Metastatic Breast Carcinoma in the Brain (tissue), 10 donors: ENCODE measurements around the genes NPFFR1, PRF1 and ADAMTS14.

- PRO-cap, 10 experiments, result no peak in any of the 10 experiments
Measured at GRCh38 chr10:69072718-69073475, 15.0 kb upstream of the SRGN start.

- PRO-cap, 10 experiments, result no peak in any of the 10 experiments
Measured at GRCh38 chr10:69100369-69101065, 12.6 kb downstream of the SRGN start.

DNA sequence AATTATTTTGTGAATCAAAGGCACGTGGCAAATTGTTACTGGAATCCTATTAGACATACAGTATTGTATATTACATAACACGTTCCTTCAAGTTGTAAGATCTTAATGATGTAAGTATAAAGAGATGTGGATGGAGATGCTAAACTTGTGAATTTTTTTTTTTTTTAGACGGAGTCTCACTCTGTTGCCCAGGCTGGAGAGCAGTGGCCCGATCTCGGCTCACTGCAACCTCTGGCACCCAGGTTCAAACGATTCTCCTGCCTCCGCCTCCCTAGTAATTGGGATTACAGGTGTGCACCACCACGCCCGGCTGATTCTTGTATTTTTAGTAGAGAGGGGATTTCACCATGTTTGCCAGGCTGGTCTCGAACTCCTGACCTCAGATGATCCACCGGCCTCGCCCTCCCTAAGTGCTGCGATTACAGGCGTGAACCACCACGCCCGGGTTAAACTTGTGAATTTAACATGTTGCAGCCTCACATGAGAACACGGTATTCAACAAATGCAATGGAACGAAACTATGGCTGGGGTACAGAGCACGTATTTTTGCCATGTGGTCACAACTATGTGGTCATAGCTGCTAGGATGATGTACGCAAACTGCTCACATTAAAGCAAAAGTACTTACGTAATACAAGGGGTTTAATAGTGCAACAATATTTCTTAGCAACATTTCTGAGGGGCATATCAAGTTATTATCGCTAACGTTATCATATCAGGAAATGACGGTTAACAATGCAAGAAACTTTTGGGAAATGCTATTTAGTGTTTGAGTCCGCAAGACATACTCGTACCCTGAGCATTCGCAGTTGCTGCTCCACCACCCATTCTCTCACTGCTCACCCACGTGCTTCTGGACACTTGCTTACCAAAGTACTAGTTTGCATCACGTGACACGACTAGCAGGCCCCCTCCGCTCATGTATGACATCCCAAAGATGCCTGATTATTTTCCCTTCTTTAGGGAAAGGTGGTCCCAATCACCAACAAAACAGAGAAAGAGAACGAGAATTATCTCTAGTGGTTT, 645 bp upstream of the SUPV3L1 start:
- PRO-cap, 10 experiments, result peak in 10 of 10 experiments; most common minus-strand start position 844 of the sequence (in 7)

- PRO-cap, 10 experiments, result no peak in any of the 10 experiments
Measured at GRCh38 chr10:69338803-69339666, 20.4 kb downstream of the HK1 start.

DNA sequence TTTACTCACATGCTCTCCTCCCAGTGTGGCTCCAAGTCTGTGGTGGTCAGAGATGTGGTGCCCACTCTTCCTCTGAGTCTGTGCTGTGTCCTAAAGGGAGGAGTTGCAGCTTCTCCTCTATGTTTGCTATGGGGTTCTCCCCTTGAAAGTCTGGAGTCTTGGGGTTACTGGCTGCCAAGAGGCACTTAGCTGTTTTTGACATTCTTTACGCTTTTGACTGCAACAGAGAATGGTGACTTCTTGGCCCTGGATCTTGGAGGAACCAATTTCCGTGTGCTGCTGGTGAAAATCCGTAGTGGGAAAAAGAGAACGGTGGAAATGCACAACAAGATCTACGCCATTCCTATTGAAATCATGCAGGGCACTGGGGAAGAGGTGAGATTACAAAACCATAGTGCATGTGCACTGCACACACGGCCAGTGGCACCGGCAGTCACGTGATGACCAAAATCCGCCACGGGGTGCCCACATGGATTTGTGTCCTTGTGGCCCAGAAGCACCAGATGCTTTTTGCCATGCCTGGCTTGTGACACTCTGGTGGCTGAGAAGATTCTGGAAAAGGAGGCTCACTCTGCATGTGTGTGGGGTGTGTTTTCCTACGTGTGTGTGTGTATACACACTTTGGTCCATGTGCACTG, 32.5 kb downstream of the TACR2 start:
- PRO-cap, 10 experiments, result no peak in any of the 10 experiments

DNA sequence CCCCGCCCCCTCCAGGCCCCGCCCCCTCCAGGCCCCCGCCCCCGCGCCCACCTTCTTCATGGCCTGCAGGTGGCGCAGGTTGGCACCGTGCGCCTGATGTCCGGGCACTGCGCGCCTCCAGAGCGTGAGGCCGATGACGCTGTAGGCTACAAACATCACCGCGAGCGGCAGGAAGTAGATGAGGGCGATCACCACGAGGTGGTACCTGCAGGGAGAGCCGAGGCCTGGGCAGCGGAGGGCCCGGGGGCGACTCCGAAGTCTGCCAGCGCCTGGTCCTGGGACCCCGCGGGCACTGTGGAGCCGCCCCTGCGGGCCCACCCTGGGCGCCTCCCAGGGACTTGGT, 7.9 kb downstream of the TACR2 start:
- PRO-cap, 10 experiments, result peak in 9 of 10 experiments; most common plus-strand start position 68 of the sequence (in 3)

- PRO-cap, 10 experiments, result peak in 2 of 10 experiments; most common plus-strand start chr10:69481575 (in 2); most common minus-strand start chr10:69481434 (in 2)
Measured at GRCh38 chr10:69481274-69481770, 30.1 kb downstream of the TSPAN15 start.

DNA sequence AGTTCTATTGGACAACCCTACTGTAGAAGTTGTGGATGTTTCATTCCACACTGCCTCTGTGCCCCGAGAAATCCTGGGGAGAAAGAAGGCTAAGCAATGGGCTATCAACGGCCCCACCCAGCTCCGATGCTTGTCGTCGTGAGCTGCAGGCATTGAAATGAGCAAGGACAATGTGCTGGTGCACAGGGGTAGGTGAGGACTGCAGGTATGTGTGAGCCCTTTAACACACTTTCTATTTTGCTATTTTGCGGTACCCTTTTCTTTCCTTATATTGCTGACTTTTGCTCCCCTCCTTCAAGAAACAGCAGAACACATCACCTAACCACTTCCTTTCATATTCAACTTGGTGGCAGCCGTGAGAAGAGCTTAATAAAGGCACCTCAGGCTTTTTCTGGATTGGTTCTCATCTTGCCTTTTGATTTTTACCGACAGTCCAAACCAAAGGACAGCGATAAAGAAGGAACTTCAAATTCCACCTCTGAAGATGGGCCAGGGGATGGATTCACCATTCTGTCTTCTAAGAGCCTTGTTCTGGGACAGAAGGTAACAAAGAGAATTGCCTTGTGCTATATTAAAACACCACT, 39.2 kb downstream of the AIFM2 start:
- PRO-cap, 10 experiments, result peak in 1 of 10 experiments; most common minus-strand start position 163 of the sequence (in 1)

DNA sequence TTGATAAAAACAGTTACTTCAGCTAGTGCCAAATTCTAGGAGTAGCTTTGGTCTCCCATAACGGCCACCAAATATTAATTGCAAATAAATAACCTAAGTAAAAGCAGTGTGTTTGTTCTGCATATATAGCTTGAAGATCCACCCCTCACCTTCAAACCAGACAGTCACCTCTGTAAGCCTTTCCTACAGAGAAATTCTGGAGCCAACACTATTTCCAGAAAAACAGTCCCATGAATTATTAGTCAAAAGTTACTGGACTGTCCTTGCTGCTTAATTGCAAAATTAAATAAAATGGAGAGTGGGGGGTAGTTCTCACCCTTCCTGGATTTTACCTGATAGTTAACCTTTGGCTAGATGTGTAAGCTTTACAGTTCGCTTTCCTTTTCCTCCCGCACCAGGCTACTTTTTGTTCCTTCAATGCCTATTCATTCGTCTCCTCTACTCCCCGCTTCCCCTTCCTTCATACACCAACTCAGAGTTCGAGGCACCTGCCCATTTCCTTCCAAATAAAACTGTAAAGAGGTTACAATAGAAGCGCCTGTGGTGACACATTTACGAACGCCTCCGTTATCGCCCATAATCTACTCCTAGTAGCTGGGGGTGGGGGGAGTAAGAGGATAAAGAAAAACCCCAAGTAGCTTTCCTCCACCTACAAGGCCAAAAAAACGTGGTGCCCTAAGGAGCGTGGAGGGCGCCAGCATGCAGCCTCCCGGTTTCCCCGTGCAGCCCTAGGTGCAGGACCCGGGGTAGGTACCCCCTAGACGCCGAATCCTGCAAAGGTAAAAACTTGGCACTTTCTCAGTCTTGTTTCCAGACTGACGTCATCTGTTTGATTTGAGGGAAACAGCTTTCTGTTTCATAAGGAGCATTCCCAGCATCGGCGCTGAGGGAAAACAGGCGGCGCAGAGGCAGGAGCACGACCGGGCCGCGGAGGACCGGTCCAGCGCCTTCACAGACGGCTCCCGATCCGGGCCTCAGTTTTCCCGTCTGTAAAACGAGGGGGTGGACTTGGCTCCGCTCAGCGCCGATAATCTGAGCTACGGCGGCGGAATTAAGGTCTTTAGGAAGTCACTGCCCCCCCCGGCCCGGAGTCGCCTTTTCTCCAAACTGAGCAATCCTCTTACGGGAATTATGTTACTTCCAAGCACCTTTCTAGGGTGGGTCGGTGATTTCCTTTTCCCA, 1.1 kb downstream of the PPA1 start:
- PRO-cap, 10 experiments, result peak in 10 of 10 experiments; most common plus-strand start position 886 of the sequence (in 10); most common minus-strand start position 775 of the sequence (in 4)

DNA sequence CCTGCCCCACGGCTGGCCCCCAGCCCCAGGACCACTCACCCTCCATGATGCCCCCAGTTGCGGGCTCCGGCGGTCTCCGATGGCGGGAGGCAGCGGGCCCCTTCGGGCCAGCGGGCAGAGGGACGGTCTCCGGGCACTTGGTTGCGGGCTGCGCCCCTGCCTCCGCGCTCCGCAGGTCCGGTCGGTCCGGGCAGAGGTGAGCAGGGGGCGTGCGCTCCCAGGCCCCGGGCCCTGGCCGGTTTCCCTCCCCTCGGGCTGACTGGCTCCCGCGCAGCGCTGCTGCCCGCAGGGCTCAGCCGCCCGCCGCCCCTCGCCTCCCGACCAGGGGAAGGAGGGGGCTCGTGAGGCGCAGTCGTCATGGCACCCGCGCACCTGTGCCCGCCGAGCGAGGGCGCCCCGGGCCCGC, at the start of gene NPFFR1:
NPFFR1 (minus strand) TSS at position 374 of the 406 bp plus-strand sequence.
- PRO-cap, 10 experiments, result no peak in any of the 10 experiments

DNA sequence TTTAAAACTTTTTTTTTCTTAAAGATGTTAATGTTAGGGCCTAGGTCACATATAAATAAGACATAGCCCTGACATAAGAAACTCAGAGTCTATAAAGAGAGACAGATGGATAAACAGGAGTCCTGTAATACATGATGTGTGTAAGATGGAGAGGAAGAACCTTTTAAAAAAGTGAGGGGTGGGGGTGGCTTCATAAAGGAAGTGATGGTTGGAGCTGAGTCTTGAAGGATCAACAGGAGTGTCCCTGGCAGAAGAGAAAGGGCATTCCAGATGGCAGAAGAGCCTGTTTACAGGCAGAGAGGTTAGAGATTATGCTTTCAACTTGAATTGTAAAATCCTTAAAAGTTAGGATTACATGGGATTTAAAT, 15.5 kb downstream of the EIF4EBP2 start:
- PRO-cap, 10 experiments, result no peak in any of the 10 experiments

DNA sequence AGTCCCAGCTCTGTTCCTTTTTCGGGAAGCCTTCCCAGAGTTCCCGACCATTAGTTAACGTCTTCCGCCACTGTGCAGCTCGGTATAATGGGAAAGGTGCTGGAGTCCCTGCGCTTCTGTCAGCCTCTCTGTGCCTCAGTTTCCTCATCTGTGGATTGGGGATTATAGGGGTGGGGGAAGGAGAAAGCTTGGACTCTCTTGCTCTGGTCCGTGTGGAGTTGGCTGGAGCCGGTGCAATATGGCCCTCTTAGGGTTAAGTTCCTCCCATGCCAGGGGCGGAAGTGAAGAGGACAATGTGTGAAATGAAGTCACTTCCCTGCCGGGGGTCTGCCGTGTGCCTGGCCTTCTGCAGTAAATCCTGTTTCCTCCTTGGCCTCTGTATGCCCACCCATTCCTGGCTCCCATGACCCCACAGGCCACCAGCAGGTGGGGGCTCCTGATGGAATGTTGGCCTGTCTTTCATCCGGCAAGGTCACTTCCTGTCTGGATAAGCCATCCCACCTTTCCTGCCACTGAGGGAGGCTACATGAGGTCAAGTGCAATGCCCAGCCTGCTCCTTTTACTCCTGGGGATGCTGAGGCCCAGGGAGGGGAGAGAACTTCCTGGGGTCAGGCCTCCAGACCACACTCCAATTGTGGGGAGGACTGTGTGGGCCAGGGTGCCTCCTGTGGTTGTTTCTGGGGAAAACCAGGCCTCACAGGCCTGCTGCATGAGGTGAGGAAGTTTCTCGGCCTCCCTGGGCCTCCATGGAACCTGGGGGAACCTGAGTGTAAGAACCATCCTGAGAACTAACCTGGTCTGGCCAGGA, 22.2 kb downstream of the PALD1 start:
- PRO-cap, 10 experiments, result no peak in any of the 10 experiments

GRCh38 chr10:70529754-70530355, 51.3 kb downstream of the PALD1 start:
- PRO-cap, 10 experiments, result no peak in any of the 10 experiments

DNA sequence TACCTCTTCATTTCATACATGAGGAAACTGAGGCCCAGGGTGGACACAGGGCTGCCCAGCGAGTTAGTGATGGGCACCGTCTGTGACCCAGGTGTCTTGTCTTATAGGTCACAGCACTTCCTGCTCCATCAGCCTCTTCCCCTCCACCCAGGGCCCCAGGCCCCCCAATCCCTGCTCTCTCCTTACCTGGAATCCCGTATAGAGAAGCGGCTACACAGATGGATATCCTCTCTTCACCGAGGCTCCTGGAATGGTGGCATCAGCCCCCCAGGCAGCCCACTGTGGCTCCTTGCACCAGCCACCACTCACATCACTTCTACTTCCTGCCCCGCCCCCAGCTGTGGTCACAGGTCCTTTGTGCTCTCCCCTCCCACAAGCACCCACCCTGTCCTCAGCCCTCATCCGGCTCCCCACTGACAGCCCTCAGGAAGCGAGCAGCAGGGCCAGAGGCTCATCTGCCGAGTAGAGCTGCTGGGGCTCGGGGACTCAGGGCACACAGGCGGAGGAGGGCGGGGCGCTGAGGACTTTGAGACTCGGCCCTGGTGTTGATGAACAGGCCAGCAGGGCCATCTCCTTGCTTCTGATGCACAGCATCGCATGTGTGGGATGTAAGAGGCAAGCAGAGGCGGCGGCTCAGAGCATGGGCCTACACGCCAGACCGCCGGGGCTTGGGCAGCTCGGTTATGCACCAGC, at the start of gene PRF1:
PRF1 (minus strand) TSS at position 283 of the 693 bp plus-strand sequence.
- PRO-cap, 10 experiments, result peak in 2 of 10 experiments; most common plus-strand start position 426 of the sequence (in 1); most common minus-strand start position 283 of the sequence (in 1)

DNA sequence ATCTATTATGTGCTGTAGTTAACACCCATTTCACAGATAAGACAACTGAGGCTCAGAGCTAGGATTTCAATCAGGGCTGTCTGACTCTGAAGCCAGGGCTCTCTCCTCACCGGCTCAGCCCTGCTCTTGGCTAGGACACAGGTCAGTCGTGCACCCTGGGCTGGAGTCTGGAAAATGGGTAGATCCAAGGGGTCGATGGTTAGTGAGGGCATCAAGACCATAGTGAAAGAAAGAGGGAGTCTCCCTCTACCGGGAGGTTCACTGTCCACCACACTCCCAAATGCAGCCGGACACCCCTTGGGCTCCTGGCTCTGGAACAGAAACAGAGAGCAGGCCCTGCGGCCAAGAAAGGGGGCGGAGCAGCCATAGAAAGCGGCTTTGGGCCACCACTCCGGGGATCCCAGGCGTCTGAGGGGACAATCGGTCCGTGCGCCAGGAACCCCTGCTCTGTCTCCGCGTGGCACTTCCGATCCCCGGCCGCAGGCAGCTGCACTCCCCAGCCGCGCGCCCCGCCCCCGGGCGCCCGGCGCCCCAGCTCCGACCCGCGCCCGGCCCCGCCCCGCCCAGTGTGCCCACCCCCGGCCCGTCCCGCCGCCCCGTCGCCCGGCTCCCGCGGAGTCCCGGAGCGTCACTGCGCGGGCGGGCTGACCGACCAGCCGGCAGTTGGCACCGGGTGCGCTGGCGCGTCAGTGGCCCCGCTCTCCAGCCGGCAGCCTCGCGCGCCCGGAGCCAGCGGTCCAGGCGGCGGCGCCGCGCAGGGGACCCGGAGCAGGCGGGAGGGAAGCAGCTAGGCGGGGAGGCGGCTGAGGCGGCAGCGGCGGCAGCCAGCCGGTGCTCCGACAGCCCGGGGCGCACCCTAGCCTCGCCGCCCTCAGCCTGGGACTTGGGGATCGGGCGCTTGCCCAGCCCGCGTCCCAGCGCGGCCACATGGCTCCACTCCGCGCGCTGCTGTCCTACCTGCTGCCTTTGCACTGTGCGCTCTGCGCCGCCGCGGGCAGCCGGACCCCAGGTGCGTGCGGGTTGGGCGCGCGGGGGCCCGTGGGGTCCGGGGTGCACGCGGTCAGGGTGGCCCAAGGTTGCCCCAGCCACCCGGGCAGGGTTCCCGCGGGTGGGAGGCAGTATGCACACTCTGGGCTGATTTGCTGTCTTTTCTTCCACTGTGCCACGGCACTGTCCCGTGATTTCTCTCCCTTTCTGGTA, at the start of gene ADAMTS14:
ADAMTS14 (plus strand) TSS at position 631 of the 1,200 bp plus-strand sequence.
- PRO-cap, 10 experiments, result peak in 4 of 10 experiments; most common plus-strand start position 705 of the sequence (in 2); most common minus-strand start position 489 of the sequence (in 3)

GRCh38 chr10:70830028-70830765, 14.4 kb downstream of the SGPL1 start:
- PRO-cap, 10 experiments, result no peak in any of the 10 experiments

GRCh38 chr10:71068677-71069210, 143.6 kb upstream of the UNC5B start:
- PRO-cap, 10 experiments, result no peak in any of the 10 experiments

GRCh38 chr10:71211894-71212101, 572 bp upstream of the UNC5B start:
- PRO-cap, 10 experiments, result no peak in any of the 10 experiments

DNA sequence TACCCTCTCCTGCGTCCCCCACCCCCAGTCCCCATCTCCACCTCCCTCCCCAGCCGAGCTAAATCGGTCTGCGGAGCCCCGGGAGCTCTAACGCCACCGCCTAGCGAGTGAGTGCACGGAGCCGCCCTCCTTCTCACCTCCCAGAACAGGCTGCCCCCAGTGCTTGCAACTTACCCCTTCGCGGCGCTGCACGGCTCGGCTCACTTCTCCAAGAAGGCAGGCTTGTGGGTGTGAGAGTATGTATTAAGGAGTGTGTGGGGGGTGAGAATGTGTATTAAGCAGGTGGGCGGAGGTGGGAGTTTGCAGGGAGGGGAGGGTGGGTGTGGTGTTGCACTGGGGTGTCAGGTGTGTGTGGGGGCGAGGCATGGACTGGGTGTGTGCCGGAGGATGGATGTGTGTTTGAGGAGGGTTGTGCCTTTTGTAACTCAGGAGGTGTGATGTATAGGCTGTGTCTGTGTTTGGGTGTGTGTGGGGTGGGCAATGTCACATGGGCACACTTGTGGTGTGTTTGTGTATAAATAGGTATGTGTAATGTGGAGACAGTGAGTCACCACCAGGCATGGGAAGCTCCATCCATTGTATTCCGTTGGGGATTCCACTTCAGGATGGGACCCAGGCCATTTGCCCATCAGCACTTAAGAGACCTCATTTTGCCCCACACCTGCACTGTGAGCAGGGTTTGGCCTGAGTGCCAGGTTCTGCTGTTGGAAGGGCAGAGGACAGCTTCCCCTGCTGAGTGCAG, 5.6 kb downstream of the UNC5B start:
- PRO-cap, 10 experiments, result peak in 2 of 10 experiments; most common plus-strand start position 545 of the sequence (in 1); most common minus-strand start position 216 of the sequence (in 1)

DNA sequence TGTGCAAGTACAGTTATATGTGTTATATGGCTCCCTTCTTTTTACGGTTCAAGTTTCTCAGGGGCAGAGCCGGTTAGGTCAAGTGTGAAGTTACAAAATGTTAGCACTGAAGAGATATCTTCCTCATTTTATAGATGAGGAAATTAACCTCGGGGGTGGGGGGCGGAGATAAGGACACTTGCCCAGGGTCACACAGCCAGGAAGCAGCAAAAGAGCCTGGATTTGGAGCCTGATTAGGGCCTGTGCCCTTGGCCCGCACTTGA, 21.6 kb downstream of the UNC5B start:
- PRO-cap, 10 experiments, result no peak in any of the 10 experiments